Glomerular endothelial cell (primary cell): ENCODE measurements around the genes LGMN and PRIMA1.

GRCh38 chr14:91883946-91884404 lies 16.6 kb upstream of the TC2N start:
- RAMPAGE, long total RNA, result no peak

DNA sequence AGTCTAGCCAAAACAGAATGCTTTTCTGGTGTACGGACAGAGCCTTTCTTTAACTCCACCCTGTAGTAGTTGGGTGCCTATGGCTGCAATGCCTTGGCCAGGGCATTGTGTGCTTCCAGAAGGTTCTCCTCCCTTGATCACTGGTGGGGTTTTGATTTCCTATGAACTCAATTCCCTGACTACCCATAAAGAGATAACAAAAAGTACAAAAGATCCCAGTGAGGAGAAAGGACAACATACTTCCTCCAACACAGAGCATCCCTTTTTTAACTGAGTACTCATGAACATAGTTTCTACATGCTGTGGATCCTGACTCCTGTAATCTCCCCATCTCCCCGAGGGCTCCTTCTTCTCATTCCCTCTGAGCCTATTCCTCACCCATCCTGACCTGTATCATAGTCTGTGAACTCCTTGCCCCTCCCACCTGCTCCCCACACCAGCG lies 35.9 kb upstream of the TC2N start:
- RAMPAGE, long total RNA, result no peak

DNA sequence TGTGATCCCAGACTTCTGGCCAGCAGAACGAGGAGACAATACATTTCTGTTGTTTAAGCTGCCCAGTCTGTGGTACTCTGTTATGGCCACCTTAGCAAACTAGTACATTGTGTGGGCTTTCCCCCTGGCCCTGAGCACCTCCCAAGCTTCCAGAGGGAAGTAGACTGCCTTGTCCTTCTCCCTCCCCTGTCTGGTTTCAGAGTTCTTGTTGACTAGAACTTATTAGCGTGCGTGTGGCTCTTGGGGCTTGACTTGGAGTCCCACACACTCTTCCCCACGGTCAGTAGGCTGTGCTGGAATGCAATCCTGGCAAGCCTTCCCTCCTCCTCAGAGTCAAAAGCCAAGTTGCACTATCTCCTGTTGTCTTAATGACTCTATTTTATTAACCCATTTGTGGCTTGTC lies 27.7 kb downstream of the FBLN5 start:
- RAMPAGE, long total RNA, result no peak

GRCh38 chr14:92511405-92511967 lies 2.1 kb upstream of the RIN3 start:
- RAMPAGE, long total RNA, result no peak

DNA sequence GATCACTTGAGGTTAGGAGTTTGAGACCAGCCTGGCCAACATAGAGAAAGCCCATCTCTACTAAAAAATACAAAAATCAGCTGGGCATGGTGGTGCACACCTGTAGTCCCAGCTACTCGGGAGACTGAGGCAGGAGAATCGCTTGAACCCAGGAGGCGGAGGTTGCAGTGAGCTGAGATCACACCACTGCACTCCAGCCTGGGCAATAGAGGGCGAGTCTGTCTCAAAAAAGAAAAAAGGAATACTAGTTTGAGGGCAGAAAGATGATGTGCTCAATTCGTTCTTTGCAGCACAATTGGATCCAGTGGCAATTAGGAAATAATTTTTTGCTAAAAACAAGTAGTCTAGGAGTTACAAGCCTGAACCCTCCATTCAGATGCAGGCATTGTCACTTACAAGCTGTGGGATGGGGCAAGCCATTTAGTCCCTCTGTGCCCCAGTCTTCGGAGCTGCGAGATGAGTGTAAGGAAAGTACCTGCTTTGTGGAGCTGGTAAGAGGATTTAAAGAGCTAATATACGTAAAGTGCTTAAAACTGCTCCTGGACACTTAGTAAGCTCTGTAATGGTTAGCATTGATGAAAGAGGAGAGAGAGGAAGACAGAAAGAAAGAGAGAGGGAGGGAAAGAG lies 112.7 kb downstream of the LGMN start:
- RAMPAGE, long total RNA, result no peak

DNA sequence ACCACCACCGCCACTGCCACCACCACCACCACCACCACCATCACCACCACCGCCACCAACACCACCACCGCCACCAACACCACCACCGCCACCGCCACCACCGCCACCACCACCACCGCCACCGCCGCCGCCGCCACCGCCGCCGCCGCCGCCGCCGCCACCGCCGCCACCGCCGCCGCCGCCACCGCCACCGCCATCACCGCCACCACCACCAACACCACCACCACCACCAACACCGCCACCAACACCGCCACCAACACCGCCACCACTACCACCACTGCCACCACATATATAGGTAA lies 29.3 kb downstream of the LGMN start:
- RAMPAGE, long total RNA, result no peak

DNA sequence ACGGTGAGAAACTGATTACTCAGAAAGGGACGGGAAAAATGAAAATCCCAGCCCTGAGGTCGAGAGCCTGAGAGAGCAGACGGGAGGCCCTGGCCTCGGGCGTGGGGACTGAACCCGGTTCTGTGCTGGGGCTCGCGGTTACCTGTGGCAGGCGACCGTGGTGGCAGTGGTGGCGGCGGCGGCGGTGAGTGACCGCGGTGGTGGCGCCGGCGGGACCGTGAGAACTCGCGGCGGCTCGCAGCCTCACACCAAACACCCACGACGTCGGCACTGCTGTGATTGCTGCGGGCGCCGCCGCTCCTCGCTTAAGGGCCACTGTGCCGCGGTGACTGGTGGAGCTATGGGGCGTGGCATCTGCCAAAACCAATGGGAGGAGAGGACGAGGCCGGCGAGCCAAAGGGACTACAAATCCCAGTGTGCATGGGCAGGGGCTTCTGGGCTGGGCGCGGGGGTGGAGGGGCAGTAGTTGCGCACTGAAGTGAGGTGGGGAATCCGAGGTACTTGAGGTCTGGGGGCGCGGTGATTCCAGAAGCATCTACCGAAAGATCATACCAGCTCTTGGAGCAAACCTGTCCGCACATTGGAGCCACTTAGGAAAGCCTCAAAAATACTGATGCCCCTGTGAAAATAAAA lies at the start of gene LGMN:
TSS of gene LGMN (minus strand) at position 281 of the 633 bp plus-strand sequence.
- RAMPAGE, long total RNA, result start-site peak on the minus strand centred at position 292 of the sequence, 32 bp wide, 435 and 334 reads in 2 replicates

- RAMPAGE, long total RNA, result no peak
Measured at GRCh38 chr14:92877892-92878170, 45.1 kb upstream of the CHGA start.

DNA sequence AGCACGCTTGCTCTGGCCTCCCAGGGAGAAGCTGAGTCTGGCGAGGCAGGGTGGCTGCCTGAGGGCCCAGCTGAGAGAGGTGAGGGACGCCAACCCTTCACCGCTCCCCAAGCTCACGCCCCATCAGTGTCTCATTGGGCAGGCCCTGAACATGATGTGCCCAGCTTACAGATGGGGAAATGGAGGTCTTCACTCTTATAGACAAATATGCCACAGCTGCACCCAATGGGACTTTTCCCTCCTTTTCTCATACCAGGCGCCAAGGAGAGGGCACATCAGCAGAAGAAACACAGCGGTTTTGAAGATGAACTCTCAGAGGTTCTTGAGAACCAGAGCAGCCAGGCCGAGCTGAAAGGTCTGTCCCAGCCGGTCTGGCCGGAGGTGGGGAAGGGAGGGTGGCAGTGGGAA lies 6.5 kb downstream of the CHGA start:
- RAMPAGE, long total RNA, result no peak

- RAMPAGE, long total RNA, result no peak
Measured at GRCh38 chr14:92932330-92933081, 9.6 kb downstream of the CHGA start.

GRCh38 chr14:92993065-92994073 lies 70.4 kb downstream of the CHGA start:
- RAMPAGE, long total RNA, result no peak

DNA sequence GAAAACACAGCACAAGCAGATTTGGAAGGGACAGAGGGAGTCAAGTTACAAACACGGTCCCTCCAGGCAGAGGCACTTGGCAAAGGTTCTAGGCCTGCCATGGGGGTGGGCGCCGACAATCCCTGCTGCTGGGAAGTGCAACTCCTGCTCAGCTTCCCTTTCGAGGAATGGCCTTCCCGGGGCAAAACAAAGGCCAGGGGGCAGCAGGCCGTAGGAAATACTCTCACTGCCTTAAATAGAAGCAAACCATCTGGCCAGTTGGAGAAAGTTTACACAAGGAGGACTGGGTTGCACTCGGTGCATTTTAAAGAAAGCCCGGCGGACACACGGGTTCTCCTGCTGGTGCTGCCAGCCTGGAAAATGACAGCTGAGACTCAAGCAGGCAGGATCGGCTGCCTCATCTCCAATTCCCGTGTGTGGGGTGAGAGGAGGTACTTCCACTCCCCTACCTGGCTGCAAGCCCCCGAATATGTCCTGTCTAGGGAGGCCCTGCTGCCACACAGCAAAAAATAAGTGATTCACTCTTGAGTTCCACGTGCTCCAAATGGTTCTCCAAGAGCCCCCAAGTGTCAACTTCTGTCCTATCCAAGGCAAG lies 65.7 kb downstream of the ITPK1 start:
- RAMPAGE, long total RNA, result no peak

- RAMPAGE, long total RNA, result no peak
Measured at GRCh38 chr14:93133301-93133760, 17.6 kb upstream of the ITPK1 start.

DNA sequence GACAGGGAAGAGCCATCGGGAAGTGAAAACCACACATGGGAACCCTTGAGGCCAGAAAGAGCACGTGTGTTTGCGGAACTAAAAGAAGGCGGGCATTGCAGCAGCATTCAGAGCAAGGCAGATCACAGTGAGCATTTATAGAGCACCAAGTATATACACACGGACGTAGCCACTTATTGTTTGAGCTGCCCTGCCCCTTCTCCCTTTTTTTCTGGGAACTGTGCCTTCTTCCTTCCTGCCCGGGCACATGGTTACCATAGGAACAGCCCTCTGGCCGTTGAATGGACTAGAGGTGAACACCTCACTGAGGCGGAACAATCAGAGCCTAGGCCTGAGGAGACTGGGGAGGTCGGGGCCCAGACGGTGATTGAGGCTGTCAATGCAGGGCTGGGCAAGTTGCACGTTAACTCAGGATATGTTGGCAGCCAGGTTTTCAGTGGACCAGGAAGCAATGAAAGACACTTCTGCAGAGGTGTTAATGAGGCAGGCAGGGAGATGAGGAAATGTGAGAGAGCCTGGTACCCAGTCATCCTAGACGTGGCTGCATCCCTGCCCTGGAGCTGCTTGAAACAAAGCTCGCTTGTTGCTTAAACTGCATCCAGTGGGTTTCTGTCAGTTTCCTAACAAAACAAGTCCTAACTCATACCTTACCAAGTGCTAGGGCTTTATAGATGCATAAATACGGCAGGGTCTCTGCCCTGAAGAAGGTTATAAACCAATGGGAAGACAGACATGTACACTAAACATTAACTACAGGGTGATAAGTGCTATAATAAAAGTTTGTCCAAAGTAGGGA lies 34.2 kb downstream of the MOAP1 start:
- RAMPAGE, long total RNA, result no peak

- RAMPAGE, long total RNA, result no peak
Measured at GRCh38 chr14:93181955-93182332, 2.8 kb downstream of the MOAP1 start.

DNA sequence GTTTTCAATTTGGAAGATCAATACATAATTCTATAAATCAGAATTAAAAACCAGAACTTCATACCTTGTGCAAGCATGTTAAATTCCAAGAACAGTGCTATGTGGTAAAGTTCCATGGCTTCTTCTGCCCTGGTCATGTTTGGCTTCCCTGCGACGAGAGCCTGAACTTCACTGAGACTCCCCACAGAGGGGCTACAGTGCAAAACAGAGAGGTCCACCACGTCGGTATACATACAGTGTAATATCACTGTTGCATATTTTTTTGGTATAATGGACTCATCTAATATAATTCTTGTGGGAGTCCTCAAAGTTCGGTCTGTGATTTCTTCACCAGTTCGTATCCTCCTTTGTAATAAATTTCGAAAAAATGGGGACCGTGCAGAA lies 39.0 kb downstream of the BTBD7 start:
- RAMPAGE, long total RNA, result no peak

DNA sequence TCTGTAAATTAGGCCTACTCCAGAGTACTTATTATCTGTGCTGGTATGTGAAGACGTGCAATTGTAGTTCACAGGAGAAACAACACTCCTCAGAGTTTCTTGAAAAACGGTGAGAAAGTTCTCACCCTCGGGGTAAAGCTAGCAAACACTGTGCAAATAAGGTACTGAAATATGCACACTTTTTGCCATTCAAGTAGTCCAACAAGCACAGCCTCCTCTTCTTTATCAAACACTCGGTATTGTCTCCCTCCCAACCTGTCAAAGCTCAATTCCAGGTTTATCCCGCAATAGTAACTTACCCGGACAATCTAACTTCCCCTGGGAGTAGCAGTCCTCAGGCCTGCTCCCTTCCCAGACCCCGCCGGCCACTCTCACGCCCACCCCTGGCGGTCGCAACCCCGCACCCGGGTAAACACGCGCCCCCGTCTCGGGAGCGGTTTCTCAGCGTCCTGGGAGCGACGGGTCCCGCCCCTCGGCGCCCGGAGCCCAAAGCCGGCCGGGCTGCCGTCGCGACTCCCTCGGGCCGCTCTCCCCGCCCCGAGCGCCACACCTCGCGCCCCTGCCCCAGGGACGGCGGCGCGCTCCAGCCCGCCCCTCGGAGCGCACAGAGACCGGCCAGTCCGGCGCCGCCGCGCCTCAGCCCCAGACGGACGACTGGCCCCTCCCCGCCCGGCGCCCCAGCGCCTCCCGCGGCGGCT lies 682 bp downstream of the BTBD7 start:
- RAMPAGE, long total RNA, result no peak

GRCh38 chr14:93592732-93593402 lies 162.1 kb downstream of the UNC79 start:
- RAMPAGE, long total RNA, result no peak

DNA sequence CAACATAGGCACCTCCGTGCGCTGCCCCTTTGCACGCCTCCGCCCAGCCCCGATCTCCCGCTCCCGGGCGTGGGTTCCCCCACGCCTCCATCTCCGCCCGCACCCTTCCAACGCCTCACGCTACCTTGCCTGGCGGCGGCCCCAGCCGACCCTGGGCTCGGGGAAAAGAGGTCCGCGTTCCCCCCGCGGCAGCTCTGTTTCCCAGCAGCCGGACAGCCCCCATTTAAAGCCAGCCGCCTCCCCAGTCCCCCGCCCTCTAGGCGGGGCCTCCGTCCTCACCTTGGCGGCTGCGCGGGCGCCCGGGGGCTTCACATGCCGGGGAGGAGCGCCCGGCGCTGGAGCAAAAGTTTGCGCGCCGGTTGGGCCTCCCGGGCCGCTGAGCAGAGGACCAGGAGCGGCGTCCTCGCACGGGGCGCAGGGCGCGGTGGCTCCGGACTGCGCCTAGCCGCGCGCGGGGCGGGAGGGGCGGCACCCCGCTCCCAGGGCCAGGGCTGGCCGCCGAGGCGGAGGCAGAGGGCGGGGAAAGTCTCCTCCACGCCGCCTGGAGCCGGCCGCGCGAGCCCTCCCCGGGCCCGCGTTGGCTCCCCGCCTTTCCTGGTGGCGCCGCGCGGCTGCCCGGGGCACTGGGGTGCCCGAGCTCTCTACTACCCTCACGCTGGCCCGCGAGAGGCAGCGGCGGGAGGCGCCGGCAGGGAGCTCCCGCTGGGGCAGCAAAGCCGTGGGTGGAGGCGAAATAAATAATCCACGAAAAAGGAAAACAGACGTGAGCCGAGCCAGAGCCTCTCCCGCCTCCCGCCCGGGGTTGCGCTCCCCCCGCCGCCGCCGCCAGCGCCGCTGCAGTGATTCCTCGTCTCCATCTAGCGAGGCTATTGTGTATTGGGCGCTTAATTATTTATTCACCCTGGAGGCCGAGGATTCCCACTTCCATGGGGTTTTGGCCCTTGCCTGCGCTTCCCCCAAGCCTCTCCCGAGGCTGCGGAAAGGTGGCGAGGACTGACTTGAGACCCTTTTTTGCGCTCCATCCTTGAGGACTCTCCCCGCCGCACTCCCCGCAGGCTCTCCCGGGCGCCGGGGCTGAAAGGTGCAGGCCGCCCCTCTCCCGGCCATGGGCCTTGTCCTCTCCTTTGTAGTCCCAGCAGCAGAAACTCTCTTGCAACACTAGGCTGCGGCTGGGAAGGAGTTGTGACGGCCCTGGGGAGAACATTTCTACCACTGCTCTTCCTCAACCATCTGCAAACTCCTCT lies at the start of gene PRIMA1:
TSS of gene PRIMA1 (minus strand) at position 200 of the 1,244 bp plus-strand sequence.
- RAMPAGE, long total RNA, result no peak

DNA sequence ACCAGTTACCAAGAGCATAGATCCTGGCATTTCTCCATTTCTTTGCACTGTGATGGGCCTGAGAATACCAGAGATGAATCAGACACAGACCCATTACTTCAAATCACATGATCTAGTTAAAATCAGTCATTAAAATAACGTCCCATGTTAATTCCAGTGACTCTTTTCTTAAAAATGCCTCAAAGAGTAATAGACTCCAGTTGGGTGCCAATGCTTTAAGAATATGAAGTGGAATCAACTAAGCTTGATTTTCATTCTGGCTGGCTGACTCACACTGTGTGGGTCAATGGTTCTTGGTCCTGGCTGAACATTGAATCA lies 11.1 kb downstream of the ASB2 start:
- RAMPAGE, long total RNA, result no peak